Cardiac ventricle fibroblast (primary cell): ENCODE measurements around a stretch of chr2.

DNA sequence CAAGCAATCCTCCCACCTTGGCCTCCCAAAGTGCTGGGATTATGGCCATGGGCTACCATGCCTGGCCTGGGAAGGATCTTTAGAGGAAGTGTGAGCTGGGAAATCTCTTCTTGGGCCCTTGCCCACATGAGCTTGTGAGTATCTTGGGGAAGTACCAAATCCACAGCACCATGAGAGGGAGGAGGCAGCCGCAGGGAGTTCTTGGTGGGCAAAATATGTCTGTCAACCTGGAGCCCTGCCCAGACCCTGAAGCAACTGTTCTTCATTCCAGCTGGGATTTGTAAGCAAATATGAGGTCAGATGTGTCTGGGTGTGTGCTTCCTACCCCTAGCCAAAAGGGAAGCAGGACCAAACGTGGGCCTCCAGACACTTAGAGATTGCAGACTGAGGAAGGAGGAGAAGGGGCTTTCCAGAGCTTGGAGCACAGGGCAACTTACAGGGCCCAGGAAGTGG lies 21.1 kb upstream of the RHOQ start:
- RAMPAGE, long total RNA = no peak

- RAMPAGE, long total RNA = no peak
Measured at GRCh38 chr2:46537629-46538090, 4.6 kb upstream of the RHOQ start.

GRCh38 chr2:46540371-46541032 lies 1.8 kb upstream of the RHOQ start:
- RAMPAGE, long total RNA = no peak

DNA sequence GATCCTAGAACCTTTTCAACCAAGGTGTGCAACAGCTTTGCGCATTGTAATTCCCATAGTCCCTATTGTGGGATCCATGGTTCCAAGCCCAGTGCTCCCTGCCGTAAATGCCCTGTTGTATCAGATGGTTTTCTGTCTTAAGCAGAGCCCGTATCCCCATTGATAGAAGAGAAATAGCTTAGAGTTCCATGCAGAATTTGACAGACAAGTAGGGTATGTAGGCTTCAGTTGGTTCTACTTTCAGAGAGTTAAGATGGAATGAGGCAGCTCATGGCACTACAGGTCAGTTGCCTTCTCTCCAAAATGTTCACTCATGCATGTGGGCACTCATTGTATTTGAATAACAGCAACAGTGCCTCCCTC lies 4.5 kb upstream of the ATP6V1E2 start:
- RAMPAGE, long total RNA = no peak

DNA sequence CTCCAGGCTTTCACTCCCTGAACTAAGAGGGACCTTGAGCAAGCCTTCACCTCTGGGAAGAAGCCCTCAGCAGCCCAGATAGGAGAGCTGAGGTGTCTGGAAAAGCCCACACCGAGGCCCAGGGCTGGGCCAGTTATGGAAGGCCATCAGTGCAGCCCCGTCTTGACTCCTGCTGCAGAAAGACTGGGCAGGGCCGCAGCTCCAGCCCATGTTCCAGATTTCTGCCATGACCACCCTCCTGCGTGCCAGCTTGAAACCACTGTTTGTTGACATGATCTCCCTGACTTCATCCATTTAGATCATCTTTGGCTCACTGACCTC lies 36.3 kb downstream of the CRIPT start:
- RAMPAGE, long total RNA = no peak

GRCh38 chr2:46704558-46705426 lies 5.7 kb downstream of the SOCS5 start:
- RAMPAGE, long total RNA = no peak

GRCh38 chr2:46814079-46814633 lies 101.5 kb downstream of the MCFD2 start:
- RAMPAGE, long total RNA = no peak

GRCh38 chr2:46876780-46877493 lies 38.7 kb downstream of the MCFD2 start:
- RAMPAGE, long total RNA = no peak

DNA sequence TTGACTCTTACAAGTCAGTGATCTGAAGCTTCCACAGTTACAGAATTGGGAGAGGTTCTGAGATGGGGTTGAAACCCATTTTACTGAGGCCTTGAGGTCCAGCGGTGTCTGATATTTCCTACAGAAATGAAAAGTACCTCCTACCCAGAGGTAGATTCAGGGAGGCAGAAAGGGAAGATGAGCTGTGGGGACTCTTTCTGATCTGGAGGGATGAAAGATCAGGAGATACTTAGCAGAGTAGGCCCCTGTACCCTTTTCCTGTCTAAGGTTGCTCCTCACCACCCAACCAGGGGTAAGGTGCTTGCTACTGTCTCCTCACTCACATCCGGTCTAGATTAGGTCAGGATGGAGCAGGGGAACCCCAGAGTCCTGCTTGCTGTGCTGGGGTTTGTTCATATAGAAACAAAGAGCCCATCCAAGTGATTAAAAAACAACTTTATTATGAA lies 2.8 kb downstream of the TTC7A start:
- RAMPAGE, long total RNA = no peak

- RAMPAGE, long total RNA = no peak
Measured at GRCh38 chr2:46984666-46985524, 43.9 kb downstream of the TTC7A start.

GRCh38 chr2:47034914-47035770 lies 94.1 kb downstream of the TTC7A start:
- RAMPAGE, long total RNA = no peak

GRCh38 chr2:47043050-47043943 lies 102.3 kb downstream of the TTC7A start:
- RAMPAGE, long total RNA = no peak

- RAMPAGE, long total RNA = no peak
Measured at GRCh38 chr2:47075295-47075877, 79.7 kb downstream of the STPG4 start.

DNA sequence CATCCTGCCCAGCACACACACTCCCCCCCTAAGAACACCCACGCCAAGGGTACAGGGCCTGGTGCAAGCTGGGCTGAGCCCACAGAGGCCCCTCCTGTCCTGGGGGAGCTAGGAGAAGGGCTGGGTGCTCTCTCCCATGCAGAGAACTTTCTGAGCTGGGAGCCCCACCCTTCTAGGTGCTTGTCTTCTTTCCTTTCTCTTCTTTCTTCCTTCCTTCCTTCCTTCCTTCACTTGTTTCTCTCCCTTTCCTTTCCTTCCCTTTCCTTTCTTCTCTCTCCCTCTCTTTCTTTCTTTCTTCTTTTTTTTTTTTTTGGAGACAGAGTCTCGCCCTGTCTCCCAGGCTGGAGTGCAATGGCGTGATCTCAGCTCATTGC lies 74.9 kb downstream of the STPG4 start:
- RAMPAGE, long total RNA = no peak

DNA sequence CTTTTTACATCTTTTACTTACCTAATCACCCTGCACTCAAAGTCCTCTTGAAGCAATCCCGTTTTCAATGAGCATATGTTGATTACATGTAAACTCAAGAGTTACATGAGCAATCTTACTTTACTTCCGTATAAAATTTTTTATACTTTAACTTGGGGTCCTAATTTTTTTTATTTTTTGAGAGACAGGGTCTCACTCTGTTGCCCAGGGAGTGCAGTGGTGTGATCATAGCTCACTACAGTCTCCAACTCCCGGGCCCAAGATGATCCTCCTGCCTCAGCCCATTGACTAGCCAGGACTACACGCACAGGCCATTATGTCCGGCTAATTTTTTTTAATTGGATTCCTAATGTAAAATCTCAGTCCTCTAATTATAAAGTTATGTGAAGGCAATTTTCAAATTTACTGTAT lies 2.2 kb downstream of the CALM2 start:
- RAMPAGE, long total RNA = no peak

DNA sequence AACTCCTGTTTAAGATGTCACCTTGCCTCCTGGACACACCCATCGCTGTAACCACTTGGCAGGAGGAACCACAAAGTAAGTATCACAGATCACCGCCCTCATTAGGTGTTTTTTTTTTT lies 1.5 kb downstream of the CALM2 start:
- RAMPAGE, long total RNA = no peak

- RAMPAGE, long total RNA = no peak
Measured at GRCh38 chr2:47271961-47273227, 96.1 kb upstream of the CALM2 start.

- RAMPAGE, long total RNA = no peak
Measured at GRCh38 chr2:47379379-47379995, 10.4 kb downstream of the EPCAM start.

DNA sequence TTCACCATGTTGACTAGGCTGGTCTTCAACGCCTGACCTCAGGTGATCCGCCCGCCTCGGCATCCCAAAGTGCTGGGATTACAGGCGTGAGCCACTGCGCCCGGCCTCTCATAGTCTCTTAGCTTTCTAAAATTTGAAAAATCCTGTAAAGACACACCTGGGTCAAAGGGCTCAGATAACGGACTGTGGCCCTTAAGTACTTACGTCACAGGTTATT lies 794 bp upstream of the MSH6 start:
- RAMPAGE, long total RNA = no peak

- RAMPAGE, long total RNA = no peak
Measured at GRCh38 chr2:47798499-47799007, 15.6 kb downstream of the MSH6 start.